Myometrial cell (primary cell): ENCODE measurements around a stretch of chr9.

- RAMPAGE, long total RNA: no peak
Observed at GRCh38 chr9:107487879-107488256, 1.7 kb downstream of the KLF4 start.

DNA sequence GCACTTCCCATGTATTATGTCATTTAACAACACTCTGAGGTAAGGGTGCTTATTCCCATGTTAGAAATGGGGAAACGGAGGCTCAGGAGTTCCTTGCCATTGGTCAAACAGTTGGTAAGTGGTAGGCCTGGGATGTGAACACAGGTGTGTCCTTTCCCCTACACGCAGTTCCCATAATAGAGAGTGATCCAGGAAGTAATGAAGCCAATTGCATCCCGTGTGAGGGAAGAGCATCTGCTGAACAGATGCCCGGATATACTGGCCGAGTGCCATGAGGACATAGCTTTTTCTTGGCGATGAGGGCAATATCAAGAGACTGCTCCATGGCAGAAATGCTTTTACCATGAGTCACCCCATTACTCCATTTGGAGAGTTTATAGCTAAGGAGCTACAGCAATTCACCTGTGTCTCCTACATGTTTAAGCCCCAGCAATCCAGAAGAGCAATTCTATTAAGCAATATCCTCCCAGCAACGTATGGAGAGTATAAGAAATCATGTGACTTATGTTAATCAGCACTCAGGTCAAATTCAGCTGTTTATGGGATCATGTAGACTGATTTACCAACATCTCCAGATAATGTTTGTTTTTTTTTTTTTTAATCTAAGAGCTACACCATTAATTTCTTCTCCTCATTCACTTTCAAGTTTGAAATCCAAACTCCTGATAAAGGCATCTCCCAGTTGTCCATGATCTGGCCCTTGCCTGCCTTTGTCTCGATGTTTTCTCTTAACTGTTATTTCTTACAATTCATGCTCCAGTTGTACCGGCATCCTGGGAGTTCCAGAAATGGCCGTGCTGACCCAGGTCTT lies 222.0 kb upstream of the KLF4 start:
- RAMPAGE, long total RNA: no peak

- RAMPAGE, long total RNA: no peak
Observed at GRCh38 chr9:108394179-108394674, 461.6 kb downstream of the ACTL7B start.

DNA sequence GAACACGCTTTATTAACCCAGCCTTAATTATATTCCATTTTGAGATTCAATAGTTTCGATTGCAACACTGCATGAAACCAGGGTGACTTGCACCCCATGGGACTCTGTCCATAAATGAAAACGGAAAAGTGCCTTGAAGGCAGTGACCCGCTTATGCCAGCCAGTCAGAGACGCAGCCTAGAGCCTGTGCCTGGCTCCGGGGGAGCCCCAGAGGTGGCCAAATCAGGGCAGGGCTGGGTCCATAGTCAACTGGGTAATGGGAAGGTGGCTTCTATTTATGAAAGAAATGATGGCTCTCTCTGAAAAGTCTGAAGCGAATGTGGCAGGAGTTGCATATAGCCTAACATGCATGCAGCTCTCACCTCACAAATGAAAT lies 304.2 kb downstream of the ACTL7B start:
- RAMPAGE, long total RNA: no peak

GRCh38 chr9:108755496-108755986 lies 100.2 kb downstream of the ACTL7B start:
- RAMPAGE, long total RNA: no peak

- RAMPAGE, long total RNA: no peak
Observed at GRCh38 chr9:108783648-108784247, 72.0 kb downstream of the ACTL7B start.

DNA sequence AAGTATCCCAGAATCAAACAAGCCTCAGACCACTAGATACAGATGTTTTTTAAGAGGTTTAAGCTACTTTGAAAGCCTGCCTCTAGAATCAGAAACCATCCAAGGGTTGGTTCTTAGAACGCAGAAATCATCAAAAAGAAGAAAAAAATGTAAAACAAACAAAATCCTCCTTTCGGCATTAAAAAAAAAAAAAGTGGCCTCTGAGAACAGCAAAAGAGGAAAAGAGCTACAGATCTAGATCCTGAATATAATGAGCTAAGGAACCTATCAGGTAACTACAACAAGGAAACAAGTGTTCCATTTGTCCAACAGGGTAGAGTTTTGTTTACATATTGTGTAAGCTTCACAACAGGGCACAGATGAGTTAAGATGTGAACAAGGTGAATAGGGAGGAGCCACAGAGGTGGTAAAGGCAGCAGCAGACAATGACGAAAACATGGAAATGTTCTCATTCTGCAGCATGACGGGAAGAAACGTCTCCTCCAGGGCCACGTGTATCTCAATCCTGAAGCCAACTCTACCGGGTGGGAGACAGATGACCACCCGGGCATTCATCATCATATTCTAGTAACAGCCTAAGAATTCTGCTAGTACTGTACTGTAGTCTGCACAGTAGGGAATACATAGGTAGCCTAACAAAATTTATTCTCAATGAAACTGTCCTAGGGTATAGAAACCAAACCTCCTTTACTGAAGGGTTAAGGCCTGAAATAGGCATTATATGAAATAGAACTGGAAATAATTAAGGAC lies 14.4 kb downstream of the ELP1 start:
- RAMPAGE, long total RNA: no peak

GRCh38 chr9:108963356-108963854 lies 29.2 kb downstream of the ABITRAM start:
- RAMPAGE, long total RNA: no peak

DNA sequence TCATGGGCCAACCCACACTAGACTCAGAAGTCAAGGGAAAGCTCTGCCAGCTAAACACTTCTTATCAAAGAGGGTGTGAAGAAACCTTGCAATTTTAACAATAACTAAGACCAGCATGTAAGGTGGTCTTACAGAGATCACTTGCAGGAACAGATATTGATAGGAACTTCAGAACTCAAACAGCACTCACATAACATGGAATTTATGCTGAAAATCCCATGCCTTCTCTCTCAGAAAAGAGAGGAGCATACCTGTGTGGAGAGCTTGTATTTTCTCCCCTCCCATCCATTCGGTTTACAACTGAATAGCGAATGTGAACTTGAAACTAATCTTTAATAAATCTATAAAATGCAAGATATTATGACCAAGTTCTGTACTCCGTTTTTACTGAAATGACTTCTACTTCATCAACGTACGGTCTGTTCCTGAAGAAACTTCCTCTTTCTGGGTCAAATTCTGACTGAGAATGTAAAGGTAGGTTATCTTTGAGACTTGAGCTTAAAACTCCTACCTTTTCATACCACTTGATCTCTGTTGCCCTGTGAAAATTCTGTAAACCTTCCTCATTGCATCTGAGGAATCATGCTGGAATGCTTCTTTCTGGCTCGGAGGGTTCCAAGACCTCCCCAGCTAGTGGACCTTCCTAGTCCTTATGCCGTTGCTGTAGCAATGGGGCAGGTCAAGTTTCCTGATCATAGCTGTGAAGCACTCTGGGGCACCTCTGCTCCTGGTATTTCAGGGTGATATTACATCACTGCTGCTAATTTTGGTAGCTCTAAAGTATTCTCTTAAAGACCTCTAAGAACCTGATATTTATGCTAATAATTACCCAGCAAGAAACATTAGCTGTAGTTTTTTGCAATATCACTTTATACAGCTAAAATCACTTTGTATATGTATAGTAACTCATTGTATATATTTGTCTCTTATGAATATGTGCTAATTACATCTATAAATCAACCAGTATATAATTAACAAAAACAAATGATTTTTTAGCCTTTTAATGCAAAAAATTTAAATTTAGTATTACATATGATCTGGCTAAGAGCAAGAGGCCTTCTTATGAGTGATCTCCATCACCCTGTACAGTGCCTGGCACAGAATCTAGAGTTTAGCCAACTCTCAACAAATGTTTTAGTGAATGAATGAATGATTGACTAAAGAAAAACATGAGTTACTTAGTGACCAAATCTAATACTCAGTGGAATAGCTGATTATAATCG lies 4.4 kb upstream of the CTNNAL1 start:
- RAMPAGE, long total RNA: no peak

DNA sequence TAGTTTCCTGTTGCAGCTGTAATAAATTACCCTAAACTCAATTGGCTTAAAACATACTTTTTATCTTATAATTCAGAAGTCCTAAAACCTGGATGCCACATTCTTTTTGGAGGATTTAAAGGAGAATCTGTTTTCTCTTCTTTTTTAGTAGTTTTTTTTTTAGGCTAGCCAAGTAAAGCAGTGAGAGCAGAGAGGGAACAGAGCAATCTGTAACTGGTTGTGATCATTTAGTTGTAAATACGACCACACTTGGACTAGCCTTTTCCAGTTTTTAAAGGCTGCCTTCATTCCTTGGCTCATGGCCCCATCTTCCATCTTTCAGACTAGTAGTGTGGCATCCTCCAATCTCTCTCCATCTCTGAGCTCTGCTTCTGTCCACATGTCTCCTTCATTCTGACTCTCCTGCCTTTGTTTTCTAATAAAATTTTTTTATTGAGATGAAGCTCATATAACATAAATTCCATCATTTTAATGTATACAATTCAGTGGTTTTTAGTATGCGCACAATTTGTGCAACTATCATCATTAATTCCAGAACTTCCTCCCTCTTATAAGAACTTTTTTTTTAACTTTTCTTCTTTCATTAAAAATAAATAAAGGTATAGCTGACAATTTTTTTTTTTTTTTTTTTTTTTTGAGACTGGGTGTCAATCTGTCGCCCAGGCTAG lies 29.1 kb upstream of the CTNNAL1 start:
- RAMPAGE, long total RNA: no peak

- RAMPAGE, long total RNA: no peak
Observed at GRCh38 chr9:109078675-109079730, 40.7 kb downstream of the TMEM245 start.

- RAMPAGE, long total RNA: no peak
Observed at GRCh38 chr9:109316189-109316751, 4.6 kb downstream of the EPB41L4B start.

DNA sequence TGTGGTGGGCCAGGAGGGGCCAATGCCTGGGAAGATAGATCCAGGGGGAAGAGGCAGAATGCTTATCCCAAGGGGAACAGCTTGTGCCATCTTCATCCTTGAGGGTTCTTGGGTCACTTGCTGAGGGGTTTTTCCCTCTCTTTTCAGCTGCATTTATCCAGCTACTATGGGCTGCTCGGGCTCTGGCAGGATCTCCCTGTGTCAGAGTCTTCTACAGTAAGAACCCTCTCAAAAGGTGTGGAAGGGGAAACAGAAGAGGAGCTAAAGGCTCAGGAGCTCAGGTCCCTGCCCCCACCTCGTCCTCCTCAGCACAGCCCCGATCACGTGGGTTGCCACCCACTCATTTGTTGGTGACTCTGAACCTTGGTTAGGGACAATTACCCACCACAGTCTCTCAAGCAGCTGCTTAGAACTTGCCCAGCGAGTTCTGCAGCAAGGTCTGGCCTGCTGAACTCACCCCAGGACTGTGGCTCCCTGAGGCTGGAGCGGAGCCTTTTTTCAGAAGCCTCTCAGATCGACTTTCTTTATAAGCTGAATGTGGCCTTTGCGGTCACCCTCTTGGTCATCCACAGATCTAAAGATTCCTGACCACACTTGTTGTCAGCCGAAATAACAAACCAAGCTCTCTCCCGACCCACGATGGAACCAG lies 24.4 kb upstream of the EPB41L4B start:
- RAMPAGE, long total RNA: no peak

- RAMPAGE, long total RNA: no peak
Observed at GRCh38 chr9:109386695-109387234, 65.9 kb upstream of the EPB41L4B start.

DNA sequence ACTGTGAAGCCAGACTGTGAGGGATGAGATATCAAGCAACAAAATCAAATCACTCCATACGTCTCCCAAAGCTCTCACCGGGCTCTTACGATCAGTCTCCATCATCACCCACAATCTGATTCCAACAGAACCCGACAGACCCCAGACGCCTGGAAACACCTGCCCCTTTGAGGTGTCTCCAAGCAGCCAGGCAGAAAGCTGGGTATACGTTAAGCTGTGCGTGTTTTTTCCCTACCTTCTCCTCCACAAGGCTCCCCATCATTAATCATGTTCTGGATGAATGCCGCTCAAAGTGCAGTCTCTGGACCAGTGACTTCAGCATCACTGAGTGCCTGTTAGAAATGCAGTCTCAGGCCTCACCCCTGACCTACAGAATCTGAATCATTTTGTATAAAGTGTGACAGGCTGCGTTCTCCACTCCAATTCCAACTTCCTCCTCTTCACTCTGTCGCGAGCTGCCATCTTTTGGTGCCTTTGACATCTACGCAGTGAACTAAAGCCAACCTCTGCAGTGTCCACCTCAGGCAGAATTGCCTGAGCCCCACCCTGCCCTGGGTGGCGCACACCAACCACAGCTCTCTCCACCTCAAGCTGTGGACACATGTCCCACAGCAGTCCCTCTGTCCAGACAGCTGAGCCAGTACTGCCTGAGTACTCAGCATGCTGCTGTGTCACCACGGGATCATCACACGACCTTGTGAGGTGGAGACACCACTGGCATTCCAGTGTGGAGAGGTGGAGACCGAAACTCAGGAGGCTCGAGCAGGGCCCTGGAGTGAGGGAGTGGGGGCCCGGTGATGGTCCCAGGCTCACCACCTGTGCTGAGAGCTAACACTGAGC lies 14.3 kb downstream of the PTPN3 start:
- RAMPAGE, long total RNA: no peak

DNA sequence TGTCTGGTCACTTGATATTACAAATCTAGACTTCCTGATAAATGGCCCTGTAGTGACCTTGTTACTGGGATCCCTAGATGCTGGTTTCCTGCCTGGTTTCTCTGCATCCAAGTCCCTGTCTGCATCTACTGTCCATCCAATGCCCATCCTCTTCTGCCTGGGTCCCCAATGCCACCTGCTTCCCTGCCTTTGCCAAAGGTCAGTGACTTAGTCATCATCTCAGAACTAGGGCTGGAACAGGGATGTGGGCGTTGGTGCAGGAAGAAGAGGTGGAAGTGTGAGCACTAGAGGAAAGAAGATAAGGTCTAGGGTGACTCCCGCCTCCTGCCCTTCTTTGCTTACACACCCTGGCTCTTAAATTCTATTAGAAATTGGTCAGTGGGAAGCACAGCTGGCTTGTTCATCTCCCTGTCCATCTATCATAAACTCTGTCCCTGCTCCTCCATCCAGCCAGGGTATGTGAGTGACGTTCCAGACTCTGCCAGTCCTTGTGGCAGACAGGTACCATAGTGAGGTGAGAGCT lies 9.3 kb downstream of the PTPN3 start:
- RAMPAGE, long total RNA: no peak

GRCh38 chr9:109506017-109506529 lies 8.0 kb upstream of the PTPN3 start:
- RAMPAGE, long total RNA: no peak

- RAMPAGE, long total RNA: no peak
Observed at GRCh38 chr9:109538315-109538618, 40.2 kb upstream of the PTPN3 start.

DNA sequence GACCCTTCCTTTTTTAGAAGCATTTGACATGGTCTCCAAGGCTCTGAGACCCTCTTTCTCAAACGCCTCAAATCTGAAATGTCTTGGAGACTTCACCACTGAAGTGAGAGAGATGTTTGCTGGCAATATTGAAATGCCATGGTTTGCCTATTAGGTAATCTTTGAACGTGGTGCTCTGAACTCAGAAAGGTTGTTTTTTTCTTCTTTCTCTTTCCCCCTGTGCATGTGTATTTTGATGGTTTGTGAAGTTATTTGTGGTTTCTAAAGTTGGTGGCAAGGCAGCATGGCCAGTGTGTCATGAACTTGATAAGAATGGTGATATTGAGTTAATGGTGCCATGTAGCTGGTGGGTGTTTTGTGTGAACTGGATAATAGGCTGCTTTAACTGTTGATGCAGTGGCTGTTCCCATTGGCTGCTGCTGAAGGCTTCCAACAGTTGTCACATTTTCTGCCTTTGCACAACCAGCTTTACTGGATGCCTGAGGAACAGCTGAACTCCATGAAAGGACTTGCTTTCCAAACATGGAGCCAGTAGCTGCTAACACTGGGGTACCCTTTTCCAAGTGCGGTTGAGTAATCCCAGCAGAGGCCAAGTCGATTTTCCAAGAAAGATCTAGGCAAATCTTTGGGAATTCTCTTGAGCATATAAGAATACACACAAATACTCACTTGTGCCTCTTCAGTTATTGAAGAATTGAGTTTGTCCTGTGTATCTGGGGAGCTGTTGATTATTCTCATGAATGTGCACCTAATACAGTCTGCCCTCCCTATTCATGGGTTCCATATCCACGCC lies 1.8 kb downstream of the PALM2AKAP2 start:
- RAMPAGE, long total RNA: no peak

GRCh38 chr9:109868635-109869186 lies 88.7 kb downstream of the PALM2AKAP2 start:
- RAMPAGE, long total RNA: no peak